Duodenum (tissue), 1 donor: ENCODE measurements around the genes STRC, MFAP1, TERB2 and GATM.

DNA sequence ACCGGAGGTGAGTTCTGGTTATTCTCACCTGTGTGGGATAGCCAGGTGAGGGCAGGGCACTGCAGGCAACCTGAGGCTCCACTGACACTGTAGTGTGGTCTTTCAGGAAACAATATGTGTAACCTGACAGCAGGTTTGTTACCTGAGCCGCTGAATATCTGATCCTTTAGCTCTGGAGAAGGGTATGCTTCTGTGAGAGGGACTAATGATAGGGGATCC, at the start of gene STRC:
STRC (minus strand) TSS at position 58 of the 219 bp plus-strand sequence.
- PRO-cap = no peak

DNA sequence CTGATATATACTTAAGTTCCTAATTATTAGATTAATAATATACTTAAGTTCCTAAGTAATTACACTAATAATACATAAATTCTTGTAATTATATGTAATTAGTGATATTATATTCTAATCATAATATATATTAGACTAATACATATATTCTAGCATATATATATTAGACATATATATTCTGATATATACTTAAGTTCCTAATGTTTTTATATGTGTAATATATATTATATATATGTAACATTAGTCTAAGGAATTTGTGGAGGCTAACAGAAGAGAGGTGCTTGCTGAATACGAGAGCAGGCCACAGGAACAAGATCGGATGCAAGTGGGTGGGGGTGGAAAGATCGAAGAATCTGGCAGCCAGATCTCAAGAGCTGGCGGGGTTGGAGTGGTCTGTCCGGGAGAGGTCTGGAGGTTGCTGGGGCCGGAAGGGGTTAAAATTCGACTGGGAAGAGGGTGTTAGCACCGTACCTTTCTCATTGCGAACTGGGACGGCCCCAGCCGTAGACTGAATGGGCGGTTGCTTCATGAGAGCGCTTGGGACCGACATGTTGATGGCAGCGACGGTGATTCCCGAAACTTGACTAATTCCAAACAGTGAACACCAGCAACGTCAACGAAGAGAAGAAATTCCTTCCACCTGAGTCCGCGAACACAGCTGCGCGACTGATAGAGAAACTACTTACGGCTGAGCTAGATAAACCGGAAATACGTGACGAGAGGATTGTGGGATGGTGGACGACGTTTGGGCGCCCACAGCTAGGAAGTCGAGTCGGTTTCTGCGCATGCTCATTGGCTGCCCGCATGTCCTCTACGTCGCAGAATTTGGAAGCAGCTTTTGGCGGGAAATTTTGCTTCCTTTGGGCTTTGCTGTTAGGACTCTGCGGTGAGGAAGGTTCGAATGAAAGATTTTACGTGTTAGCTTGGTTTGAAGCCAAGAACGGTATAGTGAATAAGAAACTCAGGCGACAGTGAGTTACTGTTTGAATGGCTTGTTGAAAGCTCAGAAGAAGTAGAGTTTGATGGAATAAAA, at the start of gene MFAP1:
MFAP1 (minus strand) TSS at position 671 of the 1,033 bp plus-strand sequence.
- PRO-cap = bidirectional peak, plus-strand start at position 772 of the sequence, minus-strand start at position 668 of the sequence

GRCh38 chr15:43984324-43984670, 157.5 kb downstream of the WDR76 start:
- PRO-cap = no peak

DNA sequence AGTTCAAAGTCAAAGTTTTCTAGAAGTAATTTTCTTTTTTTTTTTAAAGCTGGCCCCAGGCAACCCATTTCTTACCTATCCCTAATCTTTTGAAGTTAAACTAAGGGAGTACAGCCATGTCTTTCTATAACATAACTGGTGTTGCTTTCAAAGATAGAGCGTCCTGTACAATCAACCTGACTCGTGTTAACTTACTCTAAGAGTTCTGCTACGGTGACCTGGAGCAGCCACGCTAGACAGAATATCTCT, 36.1 kb downstream of the GOLM2 start:
- PRO-cap = no peak

- PRO-cap = no peak
These were observed 808 bp downstream of the CTDSPL2 start for GRCh38 chr15:44428227-44428647.

GRCh38 chr15:44535036-44535622, 1.8 kb upstream of the EIF3J start:
- PRO-cap = no peak

DNA sequence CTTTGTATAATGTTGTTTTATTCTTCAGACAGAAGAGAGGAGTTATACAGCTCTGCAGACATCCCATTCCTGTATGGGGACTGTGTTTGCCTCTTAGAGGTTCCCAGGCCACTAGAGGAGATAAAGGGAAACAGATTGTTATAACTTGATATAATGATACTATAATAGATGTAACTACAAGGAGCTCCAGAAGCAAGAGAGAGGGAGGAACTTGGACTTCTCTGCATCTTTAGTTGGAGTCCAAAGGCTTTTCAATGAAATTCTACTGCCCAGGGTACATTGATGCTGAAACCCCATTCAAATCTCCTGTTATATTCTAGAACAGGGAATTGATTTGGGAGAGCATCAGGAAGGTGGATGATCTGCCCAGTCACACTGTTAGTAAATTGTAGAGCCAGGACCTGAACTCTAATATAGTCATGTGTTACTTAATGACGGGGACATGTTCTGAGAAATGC, 5.4 kb downstream of the B2M start:
- PRO-cap = no peak

DNA sequence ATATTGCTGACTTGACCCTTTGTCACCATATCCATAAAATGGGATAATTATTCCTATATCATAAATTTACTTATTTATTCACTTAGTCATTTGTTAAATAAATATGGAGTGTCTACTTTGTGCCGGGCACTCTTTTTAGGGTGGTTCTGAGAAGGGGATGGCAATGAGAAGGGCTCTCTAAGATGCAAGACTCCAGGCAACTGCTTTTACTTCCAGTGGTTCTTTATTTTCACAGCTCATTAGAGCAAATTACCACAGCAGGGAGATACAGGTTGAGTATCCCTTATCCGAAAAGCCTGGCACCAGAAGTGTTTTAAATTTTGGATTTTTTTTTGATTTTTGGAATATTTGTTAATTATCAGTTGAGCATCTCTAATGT, 9.4 kb upstream of the TRIM69 start:
- PRO-cap = no peak

DNA sequence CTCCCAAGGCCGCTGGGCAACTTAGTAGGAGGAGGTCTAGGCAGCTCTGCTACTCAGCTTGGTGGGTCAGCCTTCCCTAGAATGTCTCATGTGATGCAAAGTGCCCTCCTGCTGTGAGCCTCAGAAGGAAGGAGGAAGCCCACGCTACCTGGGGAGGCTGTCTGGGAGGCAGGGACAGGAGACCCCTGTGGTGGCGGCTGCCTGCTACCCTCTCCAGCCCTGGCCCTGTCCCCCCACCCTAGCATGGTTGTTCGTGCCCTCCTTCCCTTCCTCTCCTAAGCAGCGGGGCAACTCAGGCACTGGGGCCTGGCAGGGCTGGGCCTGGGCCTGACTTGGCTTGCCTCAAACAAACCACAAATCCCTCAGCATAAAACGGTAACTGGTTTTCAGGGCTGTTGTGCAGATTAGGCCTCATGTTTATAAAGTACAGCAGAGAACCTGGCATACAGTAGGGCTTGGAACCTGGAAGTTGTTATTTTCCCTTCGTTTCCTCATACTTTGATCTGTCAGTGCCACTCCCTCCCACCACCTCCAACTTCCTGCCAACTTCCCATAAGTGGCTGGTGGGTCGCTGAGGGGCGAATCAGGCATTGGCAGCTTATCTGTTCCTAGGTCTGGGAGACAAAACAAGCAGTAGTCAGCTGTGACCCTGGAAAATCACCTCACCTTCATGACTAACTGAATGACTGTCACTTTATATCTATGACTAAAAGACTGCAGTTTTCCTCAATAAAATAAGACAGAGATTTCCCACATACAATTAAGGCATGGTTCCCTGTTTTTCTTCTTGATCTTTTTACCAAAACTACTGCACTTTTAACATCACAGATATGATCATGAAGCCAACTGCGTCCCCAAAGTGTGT, 94.3 kb downstream of the TRIM69 start:
- PRO-cap = no peak

DNA sequence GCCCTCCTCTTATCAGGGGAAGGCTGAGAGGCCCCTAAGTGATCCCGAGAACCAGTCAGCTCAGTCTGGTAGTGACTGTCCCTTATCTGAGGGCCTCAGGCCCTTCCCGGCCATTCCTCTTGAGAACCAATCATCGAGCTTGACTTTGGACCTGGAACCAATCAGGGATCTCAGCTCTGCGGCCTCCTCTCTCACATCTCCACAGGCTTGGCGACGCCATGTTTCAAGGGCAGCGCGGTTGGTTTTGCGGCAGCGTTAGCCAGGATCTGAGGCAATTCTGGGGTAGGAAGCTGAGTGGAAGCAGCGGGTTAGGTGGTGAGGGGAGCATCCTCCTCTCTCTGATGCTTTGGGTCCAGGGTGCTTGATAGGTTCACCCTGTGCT, at the start of gene TERB2:
TERB2 (plus strand) TSS at position 187 of the 382 bp plus-strand sequence.
- PRO-cap = no peak

- PRO-cap = no peak
These were observed 22.7 kb downstream of the SHF start for GRCh38 chr15:45164792-45165791.

DNA sequence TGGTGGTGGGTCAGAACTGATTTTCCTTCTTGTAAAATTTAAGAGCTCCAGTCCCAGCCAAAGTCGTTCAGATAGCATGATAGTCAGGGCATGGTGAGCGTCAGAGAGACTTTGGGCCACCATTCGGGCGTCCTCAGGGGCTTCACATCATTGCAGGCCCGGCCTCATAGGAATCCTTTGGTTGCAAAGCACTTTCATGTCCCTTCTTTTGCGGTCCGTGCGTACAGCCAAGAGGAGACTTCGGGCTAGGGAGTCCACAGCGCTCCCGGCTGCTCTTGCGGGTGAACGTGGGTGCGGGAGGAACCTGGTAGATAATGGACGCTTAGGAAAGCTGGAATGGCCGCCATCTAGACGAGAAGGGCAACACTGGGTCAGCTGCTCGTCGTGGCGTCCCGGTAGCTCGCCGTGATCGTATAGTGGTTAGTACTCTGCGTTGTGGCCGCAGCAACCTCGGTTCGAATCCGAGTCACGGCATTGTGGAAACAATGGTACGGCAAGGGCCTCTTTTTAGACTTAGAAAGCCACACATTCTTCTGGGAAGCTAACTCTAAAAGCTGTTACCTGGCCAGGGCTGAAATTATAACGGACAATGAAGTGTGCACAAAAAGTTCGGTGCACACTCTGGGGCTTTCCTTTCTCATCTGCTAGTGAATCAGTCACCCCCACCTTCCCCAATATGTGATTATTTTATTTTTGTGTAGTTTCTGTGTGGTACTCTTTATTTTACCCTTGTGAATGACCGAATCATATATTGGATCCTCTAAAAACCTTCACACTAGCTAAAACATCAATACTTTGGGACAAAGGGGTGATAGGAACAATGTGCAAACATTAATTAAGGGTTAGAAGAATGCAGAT, 13.2 kb upstream of the SHF start:
- PRO-cap = no peak

GRCh38 chr15:45253254-45253810, 1.3 kb downstream of the SLC28A2 start:
- PRO-cap = bidirectional peak, plus-strand start at chr15:45253448, minus-strand start at chr15:45253414; unidirectional peak, minus-strand start at chr15:45253525

- PRO-cap = unidirectional peak, minus-strand start at chr15:45378340; bidirectional peak, plus-strand start at chr15:45378658, minus-strand start at chr15:45378544
These were observed at the start of gene GATM for GRCh38 chr15:45377961-45378886. TSS of gene GATM (minus strand) at chr15:45378544.

DNA sequence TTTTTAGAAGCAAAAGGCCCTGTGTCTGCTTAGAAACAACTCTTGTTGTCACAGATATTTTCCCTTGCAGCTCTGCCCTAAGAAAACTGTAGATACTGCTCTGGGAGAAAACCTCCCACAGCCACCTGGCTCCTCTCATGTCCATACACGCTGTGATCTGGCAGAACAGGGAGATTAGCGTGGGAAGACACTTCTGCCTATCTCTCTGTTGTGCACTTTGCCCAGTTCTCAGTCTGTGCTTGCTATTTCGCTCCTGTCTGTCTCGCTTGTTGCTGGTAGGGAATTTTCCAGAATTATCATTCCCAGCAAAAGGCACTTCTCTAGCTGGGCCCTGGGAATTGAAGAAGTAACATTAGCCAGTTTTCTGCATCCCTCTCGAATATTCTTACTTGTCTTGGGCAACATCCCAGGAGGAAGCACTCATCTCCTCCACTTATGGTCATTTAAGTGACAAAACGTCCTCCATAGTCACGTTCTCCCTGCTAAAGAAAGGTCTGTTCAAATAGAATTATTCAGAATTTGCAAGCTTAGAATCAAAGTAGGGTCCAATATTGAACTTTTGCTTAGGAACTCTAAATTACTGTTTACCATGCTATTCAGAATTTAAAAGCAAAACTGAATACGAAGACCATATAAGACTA, 8.2 kb upstream of the GATM start:
- PRO-cap = unidirectional peak, minus-strand start at position 159 of the sequence

- PRO-cap = no peak
These were observed 24.7 kb downstream of the C15orf48 start for GRCh38 chr15:45455182-45455510.

DNA sequence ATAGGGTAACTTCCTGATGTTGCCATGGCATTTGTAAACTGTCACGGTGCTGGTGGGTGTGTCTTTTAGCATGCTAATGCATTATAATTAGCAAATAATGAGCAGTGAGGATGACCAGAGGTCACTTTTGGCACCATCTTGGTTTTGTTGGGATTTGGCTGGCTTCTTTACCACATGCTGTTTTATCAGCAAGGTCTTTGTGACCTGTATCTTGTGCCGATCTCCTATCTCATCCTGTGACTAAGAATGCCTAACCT, 3.3 kb upstream of the BLOC1S6 start:
- PRO-cap = no peak

DNA sequence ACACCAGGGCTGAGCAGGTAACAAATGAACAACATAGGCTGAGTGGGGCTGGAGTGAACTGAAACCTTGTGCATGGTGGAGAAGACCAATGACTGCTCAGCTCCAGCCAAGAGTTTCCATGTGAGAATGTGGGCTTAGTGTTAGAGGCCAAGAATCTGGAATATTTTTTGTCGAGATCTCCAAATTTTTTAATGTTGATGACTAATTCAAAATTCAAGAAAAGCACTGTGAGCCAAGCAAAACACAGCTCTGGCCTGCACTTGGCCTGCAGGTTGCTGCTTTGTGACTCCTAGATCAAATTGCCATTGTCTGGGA, 7.4 kb downstream of the SQOR start:
- PRO-cap = no peak

DNA sequence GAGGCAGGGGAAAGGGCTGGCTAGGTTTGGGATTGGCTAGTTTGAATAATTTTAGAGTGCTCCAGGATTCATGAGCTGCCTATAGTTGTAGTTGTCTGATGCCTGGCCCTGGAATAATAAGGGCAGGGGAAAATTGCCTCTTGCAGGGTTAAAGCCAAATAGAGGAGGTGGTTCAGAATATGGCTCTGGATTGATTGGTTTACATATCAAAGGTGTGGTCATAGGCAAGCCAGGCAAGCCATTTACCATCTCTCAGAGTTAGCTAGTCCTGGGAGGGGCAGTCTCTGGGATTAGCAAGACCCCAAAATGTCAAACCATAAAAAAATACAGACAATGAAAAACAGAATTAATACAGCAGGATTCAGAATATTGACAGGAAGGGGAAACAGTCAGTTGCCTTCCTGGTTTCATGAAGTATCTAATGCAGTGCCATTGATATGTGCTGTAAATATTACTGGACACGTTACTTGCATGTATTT, 9.9 kb downstream of the SQOR start:
- PRO-cap = no peak

DNA sequence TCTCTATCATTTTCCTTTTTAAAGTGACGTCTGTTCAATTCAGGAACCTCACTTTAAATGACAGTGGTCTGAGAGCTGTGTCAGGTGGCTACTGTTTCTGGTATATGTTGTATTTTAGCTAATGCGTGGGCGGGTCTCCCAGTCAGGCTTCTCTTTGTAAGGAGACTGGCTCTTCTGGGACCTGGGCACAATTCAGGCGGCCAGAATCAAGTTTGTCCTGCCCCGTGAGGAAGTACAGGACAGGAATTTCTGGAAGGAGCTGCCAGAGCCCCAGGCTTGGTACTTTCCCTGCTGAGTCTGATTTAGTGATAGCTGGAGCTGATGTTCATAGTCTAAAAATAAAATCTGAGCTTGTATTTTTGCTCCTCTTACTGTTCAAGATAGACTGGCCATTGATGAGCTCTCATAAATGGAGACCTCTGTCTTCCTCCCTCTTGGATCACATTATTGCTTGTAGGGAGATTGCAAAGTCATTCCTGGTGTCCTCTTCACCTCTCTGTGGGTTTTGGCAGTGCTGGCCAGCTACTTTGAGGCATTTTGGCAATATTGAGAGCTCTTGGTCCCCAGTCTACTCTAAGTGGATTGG, 25.6 kb downstream of the SQOR start:
- PRO-cap = no peak